ENCODE data around the genes JOSD1 and NPTXR.

- PRO-cap, result no peak
- RAMPAGE, long total RNA, 4 experiments, result no peak in any of the 4 experiments
These were observed 39.5 kb downstream of the KCNJ4 start for GRCh38 chr22:38415338-38416131.

- PRO-cap, result no peak
- RAMPAGE, long total RNA, 4 experiments, result no peak in any of the 4 experiments
These were observed 14.9 kb downstream of the DDX17 start for GRCh38 chr22:38490862-38492024.

DNA sequence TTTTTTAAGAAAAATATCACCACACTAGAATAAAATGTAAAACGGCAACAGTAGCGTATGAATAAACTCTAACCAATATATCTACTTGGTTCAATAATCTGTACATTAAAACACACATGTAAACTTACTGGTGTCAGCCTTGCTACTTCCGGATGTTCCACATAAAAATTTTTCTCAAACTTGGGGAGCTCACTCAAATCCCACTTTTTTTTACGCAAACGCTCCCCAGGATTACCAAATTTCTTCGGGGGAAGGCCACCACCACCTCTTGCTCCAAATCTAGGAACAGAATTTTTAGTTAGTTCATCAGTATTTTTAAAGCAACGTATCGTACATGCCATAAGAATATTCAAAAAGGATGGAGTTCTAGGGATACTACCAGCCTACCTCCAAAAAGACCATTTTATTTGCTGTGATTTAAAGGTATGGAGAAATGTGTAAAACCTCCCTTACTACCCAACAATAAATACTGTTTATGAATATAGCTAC lies 5.1 kb downstream of the DDX17 start:
- PRO-cap, result no peak
- RAMPAGE, long total RNA, 4 experiments, result no peak in any of the 4 experiments

DNA sequence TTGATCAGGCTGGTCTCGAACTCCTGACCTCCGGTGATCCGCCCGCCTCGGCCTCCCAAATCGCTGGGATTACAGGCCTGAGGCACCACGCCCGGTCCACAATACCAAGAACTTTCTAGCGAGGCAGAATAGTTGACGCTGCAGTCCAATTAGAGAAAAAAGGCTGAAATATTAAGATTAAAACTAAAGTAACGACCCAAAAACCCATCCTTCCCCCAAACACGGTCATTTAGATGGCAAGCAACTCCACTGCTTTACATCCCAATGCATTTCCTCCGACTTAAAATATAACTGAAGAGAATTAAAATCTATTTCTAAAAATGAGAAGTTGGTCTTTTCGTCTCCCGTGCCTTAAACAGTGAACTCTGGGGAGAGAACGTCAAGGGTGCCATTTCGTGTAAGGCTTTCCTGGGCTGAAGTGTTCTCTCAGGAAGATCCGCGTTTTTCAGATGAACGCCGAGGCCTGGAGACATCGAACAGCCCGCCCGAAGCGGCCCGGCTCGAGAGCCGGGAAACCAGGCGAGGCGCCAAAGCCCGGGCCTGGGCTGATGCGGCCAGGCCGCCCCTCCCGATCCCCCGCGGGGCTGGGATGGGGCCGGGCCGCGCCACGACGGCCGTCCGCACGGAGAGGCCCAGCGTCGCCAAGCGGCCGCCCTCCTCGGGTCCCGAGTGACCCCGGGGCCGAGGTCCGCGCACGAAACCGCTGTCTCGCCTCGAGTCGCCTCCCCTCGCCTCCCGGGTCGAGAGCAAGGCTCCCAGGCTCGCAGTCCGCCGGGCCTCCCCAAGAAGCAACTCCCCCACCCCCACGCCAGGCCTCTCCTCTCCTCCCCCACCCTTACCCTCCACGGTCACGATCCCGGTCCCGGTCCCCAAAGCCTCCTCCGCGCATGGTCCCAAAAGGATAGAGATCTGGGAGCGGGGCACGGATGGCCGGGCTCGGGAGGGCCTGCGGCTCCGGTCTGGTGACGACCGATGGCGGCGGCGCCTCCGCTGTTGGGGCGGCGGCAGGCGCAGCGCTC lies 690 bp downstream of the DDX17 start:
- PRO-cap, result unidirectional peak, plus-strand start at position 448 of the sequence; bidirectional peak, plus-strand start at position 572 of the sequence, minus-strand start at position 580 of the sequence; bidirectional peak, plus-strand start at position 767 of the sequence, minus-strand start at position 671 of the sequence
- RAMPAGE, long total RNA, 4 experiments, result start-site peak on the plus strand in 1 of 4 experiments, centred at position 929 of the sequence, 5 reads per replicate; start-site peak on the minus strand in 1 of 4 experiments, centred at position 102 of the sequence, 27 reads per replicate

GRCh38 chr22:38700140-38701232 lies at the start of gene JOSD1:
Gene JOSD1 (minus strand): TSS chr22:38700943.
- PRO-cap, result bidirectional peak, plus-strand start at chr22:38700645, minus-strand start at chr22:38700667; bidirectional peak, plus-strand start at chr22:38701098, minus-strand start at chr22:38700940
- RAMPAGE, long total RNA, 4 experiments, result no peak in any of the 4 experiments

- PRO-cap, result bidirectional peak, plus-strand start at chr22:38705750, minus-strand start at chr22:38705368
- RAMPAGE, long total RNA, 4 experiments, result no peak in any of the 4 experiments
These were observed 687 bp upstream of the GTPBP1 start for GRCh38 chr22:38704935-38705578.

GRCh38 chr22:38731878-38732829 lies 23.6 kb downstream of the SUN2 start:
- PRO-cap, result no peak
- RAMPAGE, long total RNA, 4 experiments, result no peak in any of the 4 experiments

- PRO-cap, result no peak
- RAMPAGE, long total RNA, 4 experiments, result no peak in any of the 4 experiments
These were observed 10.9 kb downstream of the SUN2 start for GRCh38 chr22:38744790-38745336.

DNA sequence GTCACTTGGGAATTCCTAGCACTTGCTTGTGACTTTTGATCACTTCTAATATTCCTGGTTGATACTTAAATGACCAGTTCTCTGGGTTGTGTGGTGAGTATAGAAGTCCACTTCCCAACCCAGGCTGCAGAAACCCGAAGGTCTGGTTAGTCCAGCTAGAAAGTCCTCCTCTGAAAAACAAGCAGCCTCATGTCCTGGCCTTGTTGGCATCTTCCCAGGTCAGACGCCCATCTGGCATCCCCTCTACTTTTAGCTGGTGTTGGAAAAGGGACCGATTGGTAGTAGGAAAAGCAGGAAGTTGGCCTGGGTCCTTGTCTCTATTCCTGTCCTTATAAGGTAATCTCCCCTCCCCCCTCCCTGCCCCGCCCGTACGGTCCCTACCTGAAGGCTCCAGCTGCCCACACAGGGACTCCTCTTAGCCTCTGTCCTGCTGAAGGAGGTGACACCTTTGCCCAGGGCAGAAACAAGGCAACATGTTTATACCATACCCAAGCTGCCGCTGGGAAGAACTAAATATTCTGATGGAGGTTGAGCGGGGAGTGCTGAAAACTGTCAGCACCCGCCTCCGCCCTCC lies 1.4 kb downstream of the SUN2 start:
- PRO-cap, result bidirectional peak, plus-strand start at position 384 of the sequence, minus-strand start at position 225 of the sequence
- RAMPAGE, long total RNA, 4 experiments, result no peak in any of the 4 experiments

DNA sequence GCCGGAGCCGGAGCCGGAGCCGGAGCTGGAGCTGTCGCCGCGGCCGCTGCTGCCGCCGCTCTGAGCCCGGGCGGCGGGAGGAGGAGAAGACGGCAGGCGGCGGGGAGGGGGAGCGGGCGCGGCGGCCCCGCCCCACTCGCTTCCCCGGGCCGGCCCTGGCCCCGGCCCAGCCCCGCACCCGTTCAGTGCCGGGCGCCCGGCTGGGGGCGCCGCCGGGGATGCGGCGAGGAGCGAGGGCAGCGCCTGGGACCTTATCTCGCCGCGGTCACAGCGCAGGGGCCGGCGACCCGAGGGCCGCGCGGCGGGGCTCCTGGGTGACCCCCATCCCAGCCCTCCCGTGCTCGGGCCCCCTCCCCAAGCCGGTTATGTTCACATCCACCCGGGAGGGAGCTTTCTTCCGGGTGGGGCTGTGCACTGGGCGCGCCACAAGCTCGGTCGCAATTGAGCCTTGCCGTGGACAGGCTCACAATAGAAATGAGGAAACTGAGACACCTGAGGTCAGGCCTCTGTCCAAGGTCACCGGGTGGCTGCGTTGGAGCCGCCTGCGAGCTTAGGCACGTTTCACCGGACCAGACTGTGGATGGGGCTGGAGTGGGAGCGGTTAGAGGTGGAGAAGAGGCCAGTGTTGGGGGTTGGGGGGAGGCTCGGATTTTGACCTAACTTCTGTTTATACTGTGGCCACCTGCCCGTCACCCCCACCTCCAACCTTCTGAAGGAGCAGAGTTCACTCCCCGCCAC lies at the start of gene NPTXR:
NPTXR (minus strand) TSS at position 62 of the 738 bp plus-strand sequence.
- PRO-cap, result bidirectional peak, plus-strand start at position 195 of the sequence, minus-strand start at position 62 of the sequence
- RAMPAGE, long total RNA, 4 experiments, result no peak in any of the 4 experiments

DNA sequence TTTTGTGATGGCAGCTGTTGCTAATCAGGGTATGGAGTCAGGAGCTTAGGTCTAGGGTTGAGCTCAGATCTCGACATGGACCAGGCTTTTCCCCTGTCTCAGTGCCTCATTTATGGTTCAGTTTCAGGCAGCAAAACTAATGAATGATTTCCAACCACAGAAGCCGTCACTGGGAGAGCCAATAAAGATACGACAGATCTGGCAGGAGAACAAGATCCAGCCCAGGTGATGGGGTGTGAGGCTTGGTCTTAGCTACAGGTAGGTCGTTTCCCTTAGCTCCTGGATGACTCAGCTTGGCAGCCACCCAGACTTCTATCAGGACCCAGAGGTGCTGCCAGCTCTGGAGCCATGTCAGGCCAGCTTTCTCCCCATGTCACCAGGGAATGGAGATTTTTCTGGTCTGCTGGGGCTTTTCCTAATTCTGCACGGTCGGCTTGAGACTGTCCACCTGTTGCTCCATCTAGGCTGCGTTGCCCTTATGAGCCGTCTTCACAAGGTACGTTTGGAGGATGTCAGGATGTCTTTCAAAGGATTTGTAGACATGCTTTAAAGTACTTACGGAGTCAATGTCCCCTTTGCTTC lies 36.3 kb upstream of the APOBEC3A start:
- PRO-cap, result no peak
- RAMPAGE, long total RNA, 4 experiments, result no peak in any of the 4 experiments

DNA sequence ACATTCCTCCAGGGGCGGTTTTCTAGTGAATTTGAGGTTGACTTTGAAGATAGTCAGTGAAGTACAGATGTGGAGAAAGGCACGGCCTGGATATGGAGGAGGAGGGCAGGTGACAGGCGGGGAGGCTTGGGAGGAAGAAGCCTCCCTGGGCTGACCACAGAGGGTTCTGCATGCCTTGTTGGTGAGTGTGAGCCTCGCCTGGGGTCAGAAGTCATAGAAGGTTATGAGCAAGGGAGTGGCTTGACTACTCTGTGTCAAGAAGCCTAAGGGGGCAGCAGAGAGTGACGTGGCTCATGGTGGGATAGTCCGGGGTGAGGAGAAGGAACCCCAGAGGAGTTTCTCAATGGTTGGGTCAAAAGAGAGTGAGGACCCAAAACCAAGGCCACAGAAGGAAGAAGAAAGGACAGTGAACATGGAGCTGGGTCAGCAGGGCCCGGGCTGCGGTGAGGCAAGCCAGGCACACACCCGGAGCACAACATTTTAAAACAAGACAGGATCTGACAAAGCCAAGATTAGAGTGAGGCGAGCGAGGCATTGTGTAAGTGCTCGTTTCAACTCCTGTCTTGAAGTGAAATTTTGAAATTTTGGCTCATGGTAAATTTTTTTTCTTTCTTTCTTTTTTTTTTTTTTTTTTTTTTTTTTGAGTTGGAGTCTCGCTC lies 32.0 kb downstream of the PDGFB start:
- PRO-cap, result no peak
- RAMPAGE, long total RNA, 4 experiments, result no peak in any of the 4 experiments

- PRO-cap, result no peak
- RAMPAGE, long total RNA, 4 experiments, result no peak in any of the 4 experiments
These were observed 30.1 kb downstream of the PDGFB start for GRCh38 chr22:39214281-39215385.

DNA sequence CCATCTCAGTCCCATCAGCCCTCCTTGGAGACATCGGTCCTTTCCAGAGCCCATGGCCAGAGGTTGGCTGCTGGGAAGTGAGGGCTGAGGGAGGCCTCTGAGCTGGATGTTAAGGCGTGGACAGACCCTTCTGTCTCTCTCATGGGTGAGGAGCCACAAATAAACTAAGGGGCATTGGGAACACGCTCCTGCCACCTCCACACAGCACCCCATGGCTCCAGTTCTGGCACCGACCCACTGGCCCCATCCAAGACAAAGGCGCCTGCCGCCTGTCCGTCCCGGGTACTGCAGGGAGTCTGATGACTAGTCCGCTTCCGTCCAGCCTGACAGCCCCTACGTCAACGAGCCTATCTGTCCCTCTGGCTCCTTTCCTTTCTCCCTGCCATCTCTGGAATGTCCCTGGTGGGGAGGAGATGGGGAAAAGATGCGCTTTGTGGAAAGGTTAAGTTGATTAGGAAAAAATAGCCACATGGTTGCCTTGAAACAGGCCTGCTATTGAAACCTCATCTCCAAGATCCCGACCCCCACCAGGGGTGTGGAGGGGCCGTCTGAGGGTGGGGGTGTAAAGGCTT lies 10.4 kb downstream of the PDGFB start:
- PRO-cap, result no peak
- RAMPAGE, long total RNA, 4 experiments, result no peak in any of the 4 experiments

- PRO-cap, result bidirectional peak, plus-strand start at chr22:39241271, minus-strand start at chr22:39241123
- RAMPAGE, long total RNA, 4 experiments, result no peak in any of the 4 experiments
These were observed 4.0 kb downstream of the PDGFB start for GRCh38 chr22:39240558-39241385.

DNA sequence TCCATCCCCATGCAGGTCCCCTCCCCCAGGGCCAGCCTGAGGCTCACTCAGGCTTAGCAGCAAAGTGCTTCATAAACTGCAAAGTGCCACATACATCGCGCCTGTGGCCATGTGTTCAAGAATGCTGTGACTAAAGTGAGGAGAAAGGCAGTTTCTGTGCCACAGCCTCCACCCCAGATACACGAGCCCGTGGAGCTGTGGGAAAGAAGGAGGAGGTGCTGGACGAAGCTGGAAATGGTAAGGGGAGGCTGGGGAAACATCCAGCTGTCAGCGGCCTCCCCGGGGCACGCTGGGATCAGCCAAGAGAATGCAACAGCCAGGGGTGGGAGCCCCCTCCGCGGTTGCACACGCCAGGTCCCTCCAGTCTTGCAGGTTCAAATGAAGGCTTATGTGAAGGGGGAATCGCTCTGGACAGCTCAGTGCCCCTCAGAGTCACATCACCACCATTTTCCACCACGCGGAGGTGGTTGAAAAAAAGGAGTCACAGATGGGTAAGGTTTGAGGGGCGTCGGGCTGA lies 3.3 kb downstream of the PDGFB start:
- PRO-cap, result no peak
- RAMPAGE, long total RNA, 4 experiments, result no peak in any of the 4 experiments

DNA sequence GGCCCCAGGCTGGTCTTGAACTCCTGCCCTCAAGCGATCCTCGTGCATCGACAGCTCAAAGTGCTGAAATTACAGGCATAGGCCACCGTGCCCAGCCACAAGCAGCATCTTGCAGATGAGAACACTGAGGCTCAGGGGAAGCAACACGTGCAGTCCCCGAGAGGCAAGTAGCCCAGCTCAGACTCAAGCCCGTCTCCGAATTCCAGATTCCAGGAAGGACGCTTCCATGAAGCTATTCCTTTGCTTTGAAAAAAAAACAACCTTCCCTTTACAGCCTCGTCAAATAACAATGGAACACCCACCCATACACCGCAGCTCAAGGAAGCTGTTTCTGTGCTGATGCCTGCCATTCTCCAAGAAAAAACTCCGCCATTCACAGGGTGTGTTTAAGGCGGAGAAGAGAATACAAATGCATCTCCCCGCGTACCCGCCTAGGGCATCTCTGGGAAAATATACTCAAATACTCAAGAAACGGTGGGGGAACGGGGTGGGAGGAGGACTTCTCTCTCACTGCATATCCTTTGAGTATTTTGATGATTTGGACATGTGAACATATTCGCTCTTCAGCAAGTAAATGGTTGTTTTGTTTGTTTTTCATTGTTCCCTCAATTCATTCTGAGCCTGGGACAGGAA lies 34.7 kb upstream of the PDGFB start:
- PRO-cap, result no peak
- RAMPAGE, long total RNA, 4 experiments, result no peak in any of the 4 experiments

DNA sequence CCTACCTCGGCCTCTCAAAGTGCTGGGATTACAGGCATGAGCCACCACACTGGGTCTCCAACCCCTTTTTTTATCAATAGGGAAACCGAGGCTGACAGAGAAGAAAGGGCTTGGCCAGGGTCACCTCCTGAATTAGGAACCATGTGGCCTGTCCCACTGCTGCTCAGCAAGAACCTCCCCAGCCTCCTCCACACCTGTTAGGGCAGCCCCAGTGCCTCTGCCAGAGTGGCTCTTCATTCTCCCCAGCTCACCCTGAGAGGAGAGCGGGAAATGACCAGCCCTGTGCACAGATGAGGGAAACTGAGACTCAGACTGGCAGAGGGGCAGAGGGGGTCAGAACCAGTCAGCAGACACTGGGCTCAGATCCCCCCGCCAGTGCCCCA lies 30.3 kb downstream of the RPL3 start:
- PRO-cap, result no peak
- RAMPAGE, long total RNA, 4 experiments, result no peak in any of the 4 experiments

- PRO-cap, result no peak
- RAMPAGE, long total RNA, 4 experiments, result no peak in any of the 4 experiments
These were observed 21.6 kb downstream of the RPL3 start for GRCh38 chr22:39297280-39298718.

DNA sequence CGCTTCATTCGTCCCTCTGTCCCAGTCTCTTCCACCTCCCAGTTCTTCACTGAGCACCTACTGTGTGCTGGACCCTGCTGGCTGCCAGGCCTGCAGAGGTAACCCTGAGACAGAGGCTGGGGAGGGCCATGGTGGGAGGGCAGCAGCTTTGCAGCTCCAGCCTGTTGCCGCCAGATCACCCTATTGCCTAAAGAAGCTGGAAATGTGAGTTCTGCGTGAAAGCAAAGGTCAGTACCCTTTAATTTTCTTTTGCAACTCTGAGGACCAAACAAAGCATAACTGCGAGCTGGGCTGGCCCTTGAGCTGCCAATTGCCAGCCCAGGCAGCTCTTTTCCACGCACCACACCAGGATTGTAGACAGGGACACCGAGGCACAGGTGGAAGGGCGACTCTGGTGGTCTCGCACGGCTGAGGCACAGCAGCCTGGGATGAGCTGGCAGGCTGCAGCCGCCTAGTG lies 15.1 kb downstream of the RPL3 start:
- PRO-cap, result no peak
- RAMPAGE, long total RNA, 4 experiments, result no peak in any of the 4 experiments

All from Peyer's patch (tissue), 4 donors.